ENCODE data around the gene SURF1.

DNA sequence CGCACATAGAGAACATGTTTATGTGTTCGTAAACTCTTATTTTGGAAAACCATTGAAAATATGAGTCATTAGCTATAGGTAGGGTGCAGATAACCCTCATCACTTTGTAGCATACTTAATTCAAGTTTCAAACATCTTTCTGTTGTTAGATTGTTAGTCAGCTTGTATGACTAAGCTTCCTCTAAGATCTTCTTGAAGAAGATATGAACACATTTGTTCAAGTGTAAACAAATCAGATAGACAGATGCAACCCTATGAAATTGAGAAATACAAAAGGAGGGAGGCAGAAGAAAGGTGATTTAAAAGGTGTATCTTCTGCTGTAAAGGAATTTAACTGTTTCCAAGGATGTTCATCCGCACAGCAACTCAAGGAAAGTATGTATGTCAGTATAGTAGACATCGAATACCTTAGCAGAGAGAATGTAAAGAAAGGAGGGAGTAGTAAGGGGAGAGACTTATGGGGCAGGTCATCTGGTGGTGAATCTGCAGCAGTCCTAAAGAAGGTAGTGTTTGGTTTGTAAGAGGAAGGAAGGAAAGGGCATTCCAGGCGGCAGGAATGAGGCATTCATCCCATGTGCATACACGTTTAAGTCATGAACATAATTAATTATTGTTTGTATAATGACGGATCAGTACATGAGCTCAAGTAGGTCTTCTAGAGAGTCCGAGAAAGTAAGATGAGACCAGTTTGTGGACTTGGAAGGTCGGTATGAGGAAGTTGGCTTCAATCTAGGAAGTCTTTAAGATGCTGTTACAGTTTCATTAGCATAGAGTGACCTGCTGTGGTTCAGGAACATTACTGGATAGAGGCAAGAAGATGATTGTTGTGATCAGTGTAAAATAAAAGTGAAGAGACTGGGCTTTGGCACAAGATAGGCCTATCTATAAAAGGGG lies 1.9 kb downstream of the GTF3C4 start:
- PRO-cap, 2 experiments, result no peak in any of the 2 experiments

DNA sequence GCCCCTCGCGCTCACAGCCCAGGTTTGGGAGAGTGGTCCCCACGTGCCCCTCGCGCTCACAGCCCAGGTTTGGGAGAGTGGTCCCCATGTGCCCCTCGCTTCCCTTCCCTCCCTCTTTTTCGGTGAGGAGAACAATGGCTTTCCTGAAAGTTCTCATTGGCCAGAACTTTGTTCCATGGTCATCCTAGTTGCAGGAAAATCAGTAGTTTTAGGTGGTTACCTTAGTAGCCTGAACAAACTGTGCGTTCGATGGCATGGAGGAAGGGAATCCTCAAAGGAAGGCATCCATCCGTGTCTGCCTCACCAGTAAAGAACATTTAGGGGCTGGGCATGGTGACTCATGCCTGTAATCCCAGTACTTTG lies 46.5 kb downstream of the GTF3C4 start:
- PRO-cap, 2 experiments, result no peak in any of the 2 experiments

GRCh38 chr9:132731241-132731574 lies 60.9 kb downstream of the GTF3C4 start:
- PRO-cap, 2 experiments, result no peak in any of the 2 experiments

DNA sequence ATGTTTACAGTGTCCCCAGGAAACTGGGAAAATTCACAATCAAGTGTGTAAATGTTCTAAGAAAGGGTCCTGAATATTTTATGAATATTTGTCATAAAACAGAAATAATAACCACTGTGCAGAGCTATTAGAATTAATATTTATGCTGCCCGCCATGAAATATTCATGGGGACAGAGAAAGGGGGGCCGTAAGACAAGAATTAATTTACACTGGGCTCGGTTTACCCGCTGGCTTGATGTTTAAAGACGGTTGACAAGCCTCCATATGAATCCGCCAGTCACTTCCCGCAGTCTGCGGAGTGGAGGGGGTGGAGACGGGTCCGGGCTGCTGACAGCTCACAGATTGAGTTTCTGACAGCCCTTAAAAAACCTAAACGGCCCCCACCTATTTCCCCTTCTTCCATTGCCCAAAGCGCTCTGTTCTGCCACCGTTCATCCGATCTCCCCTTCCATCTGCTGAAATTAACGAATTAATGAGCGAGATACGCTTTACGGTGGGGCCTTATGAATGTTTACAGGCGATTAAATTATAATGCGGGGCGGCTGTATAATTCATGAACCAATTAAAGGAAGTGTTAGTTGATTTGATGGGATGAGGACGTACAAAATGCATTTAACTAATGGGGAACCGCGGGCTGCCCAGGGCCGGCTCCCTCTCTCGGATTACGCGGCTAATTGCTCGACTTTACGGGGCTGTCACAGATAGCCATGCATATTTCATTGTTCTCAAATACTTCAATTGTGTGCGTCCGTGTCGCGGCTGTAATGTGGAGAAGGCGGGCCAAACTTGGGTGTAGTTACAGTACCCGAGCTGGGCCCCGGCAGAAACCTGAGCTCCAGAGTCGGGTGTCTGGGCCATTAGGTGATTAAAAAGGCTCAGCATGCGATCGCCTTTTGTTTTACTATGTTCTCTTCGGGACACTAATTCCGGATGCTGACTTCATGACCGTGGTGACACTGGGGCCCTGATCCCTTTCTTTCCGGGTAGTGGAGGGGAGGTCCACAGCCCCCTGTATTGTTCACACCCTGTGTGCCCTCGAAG lies 74.7 kb downstream of the GTF3C4 start:
- PRO-cap, 2 experiments, result no peak in any of the 2 experiments

DNA sequence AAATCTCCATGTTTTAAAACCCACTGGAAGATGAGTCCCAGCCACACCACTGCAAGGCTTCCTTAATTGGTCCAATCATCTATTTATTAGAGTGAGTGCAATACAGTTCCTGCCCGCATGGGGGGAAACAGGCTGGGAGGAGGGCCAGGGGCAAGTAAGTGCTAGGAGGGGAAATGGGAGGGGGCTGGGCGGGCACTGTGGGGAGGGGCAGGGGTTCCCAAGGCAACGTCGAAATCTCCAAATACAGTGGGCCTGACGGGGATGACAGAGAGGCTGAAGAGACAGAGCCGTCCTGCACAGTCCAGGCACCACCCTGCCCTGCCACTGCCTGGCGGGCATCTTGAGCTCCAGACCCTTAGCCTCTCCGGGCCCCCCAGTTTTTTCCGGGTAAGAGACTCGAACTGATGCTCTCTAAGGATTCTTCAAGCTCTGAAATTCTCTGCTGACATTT lies 98.7 kb downstream of the GTF3C4 start:
- PRO-cap, 2 experiments, result peak in 1 of 2 experiments; most common plus-strand start position 246 of the sequence (in 1)

GRCh38 chr9:132798901-132799428 lies 79.1 kb downstream of the AK8 start:
- PRO-cap, 2 experiments, result no peak in any of the 2 experiments

- PRO-cap, 2 experiments, result no peak in any of the 2 experiments
These were observed 10.8 kb upstream of the GTF3C5 start for GRCh38 chr9:133019619-133020750.

GRCh38 chr9:133135186-133136008 lies 14.4 kb upstream of the RALGDS start:
- PRO-cap, 2 experiments, result peak in 1 of 2 experiments; most common plus-strand start chr9:133135587 (in 1); most common minus-strand start chr9:133135589 (in 1)

- PRO-cap, 2 experiments, result peak in 2 of 2 experiments; most common plus-strand start chr9:133138031 (in 1); most common minus-strand start chr9:133137963 (in 2)
These were observed 16.8 kb upstream of the RALGDS start for GRCh38 chr9:133137773-133138378.

GRCh38 chr9:133256590-133257617 lies 47.9 kb upstream of the OBP2B start:
- PRO-cap, 2 experiments, result no peak in any of the 2 experiments

- PRO-cap, 2 experiments, result no peak in any of the 2 experiments
These were observed 62.9 kb downstream of the SURF6 start for GRCh38 chr9:133272901-133273725.

- PRO-cap, 2 experiments, result peak in 1 of 2 experiments; most common plus-strand start chr9:133350847 (in 1)
These were observed 2.9 kb downstream of the RPL7A start for GRCh38 chr9:133350688-133351492.

GRCh38 chr9:133355695-133356780 lies at the start of gene SURF1:
Gene SURF1, minus strand, starts transcription at chr9:133356487.
- PRO-cap, 2 experiments, result peak in 2 of 2 experiments; most common plus-strand start chr9:133356593 (in 2); most common minus-strand start chr9:133356468 (in 2)

- PRO-cap, 2 experiments, result no peak in any of the 2 experiments
These were observed 3.4 kb downstream of the SURF2 start for GRCh38 chr9:133359330-133360503.

DNA sequence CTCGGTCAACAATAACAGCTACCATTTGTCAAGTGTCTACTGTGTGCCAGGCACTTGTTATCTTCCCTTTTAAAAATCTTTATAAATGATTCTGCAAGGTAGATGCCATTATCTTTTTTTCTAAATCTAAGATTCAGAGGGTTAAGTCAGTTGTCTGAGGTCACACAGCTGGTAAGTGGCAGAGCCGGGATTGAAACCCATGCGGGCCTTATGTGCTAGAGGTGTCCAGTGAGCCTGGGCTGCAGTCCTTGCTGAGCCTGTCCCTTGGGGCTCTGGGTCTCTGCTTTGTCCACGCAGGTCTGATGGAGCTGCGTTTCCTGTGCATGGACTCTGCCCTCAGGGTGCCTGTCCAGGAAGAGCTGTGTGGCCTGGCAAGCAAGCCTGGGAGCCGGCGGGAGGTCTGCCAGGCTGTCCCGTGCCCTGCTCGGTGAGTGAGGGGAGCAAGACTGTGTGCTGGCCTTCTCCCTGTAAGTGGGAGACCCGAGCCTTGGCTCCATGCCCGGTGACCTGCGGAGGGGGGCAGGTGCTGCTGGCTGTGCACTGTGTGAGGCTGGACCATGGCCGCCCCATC lies 11.4 kb upstream of the CACFD1 start:
- PRO-cap, 2 experiments, result no peak in any of the 2 experiments

DNA sequence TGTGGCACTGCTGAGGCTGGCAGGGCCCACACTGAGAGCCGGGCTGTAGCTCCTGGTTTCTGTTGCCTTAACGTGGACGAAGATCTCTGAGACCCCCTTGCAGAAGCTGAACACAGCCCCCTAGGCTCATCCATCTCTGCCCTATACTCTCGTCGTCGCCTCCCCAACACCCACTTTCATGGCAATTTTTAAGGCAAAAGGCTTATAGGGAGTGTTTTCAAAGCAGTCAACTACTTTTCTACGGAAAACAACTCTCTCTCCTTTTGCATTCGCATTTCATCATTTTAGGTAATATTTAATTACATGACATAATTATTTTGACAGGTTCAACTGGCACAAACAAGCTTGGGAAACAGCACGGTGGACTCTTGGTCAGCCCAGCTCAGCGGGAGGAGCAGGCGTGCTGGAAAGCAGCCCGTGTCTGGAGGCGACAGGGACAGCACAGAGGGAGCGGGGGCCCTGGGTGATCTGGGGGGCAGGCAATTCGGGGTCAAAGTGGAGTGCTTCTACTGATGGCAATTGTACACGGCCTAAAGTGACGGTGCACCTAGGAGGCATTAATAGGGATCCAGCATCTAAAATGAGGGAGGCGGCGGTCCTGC lies 3.7 kb downstream of the MYMK start:
- PRO-cap, 2 experiments, result no peak in any of the 2 experiments

DNA sequence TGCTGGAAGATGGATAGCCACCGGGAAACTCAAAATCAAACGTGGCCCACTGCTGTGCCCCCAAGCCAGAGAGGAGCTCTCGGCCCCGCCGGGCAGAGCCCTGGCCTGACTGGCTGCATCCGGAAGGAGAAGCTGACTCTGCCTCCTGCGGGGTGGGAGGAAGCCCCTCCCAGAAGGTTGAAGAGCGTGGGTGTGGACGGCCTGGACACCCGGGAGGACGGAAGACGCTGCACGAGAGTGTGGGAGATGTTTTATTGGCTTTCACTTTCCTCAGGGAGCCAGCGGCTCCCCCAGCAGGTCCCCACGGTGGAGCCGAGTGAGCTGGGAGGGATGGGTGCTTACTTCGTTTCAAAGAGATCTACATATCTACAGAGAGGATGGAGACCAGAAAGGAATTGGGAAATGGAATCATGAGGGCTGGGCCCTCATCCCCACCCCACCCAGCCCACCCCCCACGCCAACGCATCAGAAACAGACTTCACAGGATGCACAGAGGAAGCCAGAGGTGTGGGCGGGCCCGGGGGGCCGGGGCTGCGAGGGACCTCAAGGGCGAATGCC lies 32.3 kb downstream of the FAM163B start:
- PRO-cap, 2 experiments, result no peak in any of the 2 experiments

DNA sequence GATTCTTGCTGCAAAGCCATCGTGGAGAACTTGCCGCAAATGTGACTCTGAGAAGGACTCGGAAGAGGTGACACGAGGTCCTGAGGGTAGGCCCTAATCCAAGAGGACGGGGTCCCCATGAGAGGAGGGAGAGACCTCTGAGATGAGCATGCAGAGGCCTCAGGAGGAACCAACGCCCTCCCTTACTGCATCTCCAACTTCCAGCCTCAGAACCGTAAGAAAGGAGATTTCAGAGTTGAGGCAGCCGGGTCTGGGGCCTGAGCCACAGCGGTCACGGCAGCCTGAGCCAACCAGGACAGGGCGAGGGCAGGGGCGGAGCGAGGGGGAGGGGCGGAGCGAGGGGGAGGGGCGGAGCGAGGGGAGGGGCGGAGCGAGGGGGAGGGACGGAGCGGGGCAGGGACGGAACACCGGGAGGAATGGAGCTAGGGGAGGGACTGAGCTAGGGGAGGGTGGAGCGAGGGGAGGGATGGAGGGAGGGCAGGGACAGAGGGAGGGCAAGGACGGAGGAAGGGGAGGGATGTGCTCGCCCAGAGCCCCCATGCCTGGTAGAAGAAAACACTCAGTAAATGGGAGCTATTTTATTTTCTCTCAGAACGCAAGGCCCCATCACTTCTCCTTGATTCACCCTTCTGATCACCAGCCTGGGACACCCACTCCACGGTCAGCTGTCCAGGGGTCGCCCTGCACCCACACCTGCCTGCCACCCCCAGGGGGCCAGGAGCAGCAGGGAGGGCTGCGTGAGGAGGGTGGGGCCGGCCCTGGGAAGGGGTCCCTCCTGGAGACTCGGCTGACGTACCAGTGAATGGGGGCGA lies 21.4 kb upstream of the SARDH start:
- PRO-cap, 2 experiments, result no peak in any of the 2 experiments

GRCh38 chr9:133805453-133806270 lies 67.5 kb upstream of the SARDH start:
- PRO-cap, 2 experiments, result no peak in any of the 2 experiments

DNA sequence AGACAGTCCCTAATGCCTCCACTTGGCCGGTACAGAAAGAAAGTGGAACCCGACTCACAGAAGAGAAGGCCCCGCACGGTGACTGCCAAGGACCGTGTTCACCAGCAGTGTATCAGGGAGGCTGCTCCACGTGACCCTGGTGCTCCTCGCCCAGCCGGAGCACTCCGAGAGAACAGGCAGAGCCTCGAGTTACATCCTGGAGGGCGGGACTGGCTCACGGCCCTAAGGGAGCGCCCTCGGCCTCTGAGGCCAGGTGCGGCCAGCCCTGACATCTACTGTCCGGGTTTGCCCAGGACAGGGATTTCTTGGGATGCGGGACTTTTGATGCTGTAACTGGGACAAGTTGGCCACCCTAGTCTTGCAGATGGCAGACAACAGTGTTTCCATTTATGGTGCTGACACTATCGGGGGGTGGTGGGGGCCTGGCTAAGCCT lies 104.1 kb upstream of the SARDH start:
- PRO-cap, 2 experiments, result no peak in any of the 2 experiments